ENCODE measurements around a stretch of chr5.

DNA sequence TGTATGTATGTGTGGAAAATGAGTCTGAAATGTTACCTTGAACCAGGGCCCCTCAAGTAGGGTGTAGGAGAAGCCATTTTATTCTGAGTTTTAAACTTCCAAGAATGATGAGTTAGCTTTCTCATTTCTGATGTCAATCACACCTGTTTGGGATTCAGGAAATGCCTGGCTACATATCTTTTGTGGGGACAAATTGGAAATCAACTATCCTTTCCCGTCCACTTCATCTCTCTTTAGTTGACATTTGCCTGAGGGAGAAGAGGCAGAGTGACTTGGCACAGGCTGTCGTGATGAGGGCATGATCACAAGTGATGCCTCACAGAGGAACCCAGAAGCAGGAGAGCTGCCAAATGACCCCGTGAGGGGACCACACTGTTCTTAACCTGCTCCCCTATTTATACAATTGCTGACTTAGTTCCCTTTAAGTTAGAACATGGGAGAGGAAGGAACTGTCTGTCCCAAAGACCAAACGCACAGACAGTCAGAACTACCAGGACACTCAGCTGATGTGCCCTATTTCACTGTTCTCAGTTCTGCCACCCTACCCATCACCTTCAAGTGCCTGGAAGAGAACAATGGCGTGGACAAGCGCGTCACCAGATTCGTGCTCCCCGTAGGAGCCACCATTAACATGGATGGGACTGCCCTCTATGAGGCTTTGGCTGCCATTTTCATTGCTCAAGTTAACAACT lies 73.6 kb downstream of the SLC1A3 start:
- PRO-cap = no peak
- RAMPAGE, long total RNA, 4 experiments = no peak in any of the 4 experiments

GRCh38 chr5:36868811-36869304 lies 7.7 kb upstream of the NIPBL start:
- PRO-cap = no peak
- RAMPAGE, long total RNA, 4 experiments = no peak in any of the 4 experiments

- PRO-cap = no peak
- RAMPAGE, long total RNA, 4 experiments = no peak in any of the 4 experiments
These were observed 9.1 kb downstream of the NIPBL start for GRCh38 chr5:36885488-36886281.

DNA sequence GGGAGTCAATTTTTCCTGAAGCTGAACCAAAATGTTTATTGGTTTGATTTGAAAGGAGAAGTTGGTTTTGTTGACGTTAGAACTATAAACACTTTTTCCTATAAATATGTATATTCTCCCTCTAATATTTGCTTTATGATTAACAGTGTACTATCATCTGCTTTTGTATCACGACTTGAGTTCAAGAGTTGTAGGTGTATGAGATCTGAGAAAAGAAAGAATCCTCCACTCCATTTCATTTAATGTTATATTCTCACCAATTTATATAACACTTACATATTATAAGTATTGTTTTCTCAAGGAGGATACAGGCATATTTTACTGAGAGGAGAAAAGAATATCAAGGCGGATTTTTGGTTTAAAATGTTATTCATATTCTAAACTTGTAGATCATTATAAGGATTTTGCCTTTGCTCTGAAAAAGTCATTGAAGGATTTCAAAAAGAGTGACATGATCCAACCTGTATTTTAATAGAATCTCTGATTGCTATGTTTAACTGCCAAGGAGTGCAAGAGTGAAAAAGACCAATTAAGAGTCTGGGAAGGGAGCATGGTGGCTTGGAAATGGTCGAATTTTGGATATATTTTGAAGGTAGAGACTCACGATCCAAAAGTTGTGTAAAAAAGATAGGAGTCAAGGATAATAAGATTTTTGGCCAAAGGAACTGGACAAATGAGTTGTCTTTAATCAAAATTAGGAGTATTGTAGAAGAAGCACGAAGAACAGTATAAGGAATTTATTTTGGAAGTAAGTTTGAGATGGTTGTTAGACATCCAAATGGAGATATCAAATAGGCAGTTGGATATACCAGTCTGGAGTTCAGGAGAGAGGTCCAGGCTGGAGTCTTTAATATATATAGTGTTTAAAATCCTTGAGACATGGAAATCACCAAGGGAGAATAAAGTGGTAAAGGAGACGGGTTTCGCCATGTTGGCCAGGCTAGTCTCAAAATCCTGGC lies 50.7 kb downstream of the NIPBL start:
- PRO-cap = no peak
- RAMPAGE, long total RNA, 4 experiments = no peak in any of the 4 experiments

DNA sequence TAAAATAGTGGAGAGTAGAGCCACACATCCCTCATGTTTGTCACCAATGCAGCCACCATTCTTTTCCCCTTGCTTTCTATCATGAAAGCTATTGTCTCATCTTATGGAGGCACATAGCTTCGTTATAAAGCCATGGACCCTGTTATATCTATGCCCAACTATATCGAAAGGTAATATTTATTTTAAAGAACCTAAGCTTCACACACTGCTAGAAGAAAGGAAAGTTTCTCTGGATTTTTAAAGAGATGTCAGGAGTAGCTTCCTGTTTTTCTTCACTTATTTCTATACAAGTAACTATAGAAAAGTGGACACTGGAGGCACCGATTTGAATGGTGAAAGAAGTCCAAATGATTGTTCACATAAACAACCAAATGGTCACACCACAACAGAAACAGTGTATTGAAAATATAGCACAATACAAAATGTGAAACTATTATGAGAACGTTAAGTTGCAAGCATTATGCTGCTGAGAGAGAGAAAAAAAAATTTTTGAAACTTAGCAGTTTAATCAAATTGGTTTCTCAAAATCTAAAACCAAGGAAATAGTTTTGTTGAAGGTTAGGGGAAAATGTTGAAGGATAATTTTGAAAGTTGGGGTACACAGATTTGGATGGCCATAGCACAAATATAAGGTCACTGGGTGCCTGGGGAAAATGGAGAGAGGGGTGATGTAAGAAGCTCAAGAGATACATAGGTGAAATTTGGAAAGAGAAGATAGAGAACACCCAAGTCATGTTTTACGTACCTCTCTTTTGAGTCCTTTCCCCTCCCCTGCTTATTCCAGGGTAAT lies 121.0 kb downstream of the NIPBL start:
- PRO-cap = no peak
- RAMPAGE, long total RNA, 4 experiments = no peak in any of the 4 experiments

DNA sequence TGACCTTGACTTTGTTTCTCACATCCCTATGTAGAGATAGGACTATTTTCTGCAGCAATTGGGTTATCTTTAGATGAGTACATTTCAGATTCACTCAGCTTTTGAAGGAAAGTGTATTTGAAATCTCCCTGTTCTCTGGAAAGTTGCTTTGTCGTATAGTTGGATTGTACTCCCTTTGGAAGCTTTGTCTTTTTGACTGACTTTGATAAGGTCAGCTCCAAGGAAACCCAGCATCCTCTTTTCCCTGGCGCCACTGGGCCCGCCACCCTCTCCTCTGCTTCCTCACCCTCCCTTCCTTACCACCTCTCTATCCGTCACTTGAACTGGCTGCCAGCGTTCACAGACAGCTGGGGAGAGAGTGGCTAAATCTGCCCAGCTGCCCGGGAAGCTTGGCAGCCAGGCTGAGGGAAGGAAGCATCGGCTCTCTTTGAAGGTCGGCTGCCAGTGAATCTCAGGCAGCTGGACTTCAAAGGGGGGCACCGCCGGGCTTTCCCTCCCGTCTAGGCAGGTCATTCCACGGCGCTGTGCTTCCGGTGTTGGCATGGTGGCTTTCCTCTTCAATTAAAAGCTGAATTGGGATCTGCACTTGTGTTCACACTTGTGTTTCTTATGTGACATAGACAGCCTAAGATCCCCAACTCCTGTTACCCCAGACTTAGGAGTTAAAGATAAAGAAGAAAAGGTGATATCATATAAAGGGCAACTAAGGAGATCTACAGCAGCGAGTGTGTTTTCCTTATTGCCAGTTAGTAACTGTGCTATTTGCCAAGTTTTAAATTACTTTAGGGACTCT lies 174.0 kb downstream of the GDNF start:
- PRO-cap = no peak
- RAMPAGE, long total RNA, 4 experiments = no peak in any of the 4 experiments

GRCh38 chr5:37689819-37690515 lies 149.9 kb downstream of the GDNF start:
- PRO-cap = no peak
- RAMPAGE, long total RNA, 4 experiments = no peak in any of the 4 experiments

DNA sequence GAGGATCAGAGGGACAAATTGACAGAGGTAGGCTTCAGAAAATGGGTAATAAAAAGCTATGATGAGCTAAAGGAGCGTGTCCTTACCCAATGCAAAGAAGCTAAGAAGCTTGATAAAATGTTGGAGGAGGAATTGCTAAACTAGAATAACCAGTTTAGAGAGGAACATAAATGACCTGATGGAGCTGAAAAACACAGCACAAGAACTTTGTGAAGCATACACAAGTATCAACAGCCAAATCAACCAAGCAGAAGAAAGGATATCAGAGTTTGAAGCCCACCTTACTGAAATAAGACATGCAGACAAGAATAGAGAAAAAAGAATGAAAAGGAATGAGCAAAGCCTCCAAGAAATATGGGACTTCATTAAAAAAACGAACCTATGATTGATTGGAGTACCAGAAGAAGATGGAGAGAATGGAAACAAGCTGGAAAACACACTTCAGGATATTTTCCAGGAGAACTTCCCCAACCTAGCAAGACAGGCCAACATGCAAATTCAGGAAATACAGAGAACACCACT lies 95.4 kb downstream of the GDNF start:
- PRO-cap = no peak
- RAMPAGE, long total RNA, 4 experiments = no peak in any of the 4 experiments

DNA sequence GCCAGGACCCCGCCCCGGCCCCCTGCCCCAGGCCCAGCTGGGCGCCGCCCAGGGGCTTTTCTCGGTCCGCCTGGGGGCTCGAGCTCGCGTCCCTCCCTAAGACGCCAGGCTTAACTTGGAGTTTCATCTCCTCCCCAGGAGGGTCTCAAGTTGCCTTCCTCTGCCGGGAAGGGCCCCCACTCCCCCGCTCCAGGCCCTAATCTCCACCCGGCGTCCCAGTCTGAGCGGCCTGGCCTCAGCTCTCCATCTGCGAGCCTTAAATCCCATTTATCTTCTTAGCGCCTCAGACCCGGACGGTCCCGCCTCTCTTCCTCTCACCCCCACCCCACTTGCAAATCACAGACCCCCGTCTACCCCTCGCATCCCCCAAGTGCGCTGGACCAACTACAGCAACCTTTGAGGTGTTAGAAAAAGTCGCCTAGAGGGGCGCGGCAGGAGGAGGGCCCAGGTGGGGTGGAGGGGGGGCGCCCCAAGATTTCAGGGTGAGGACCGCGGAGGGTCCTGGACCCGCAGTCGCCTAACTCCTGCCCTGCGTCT lies 550 bp upstream of the EGFLAM start:
- PRO-cap = no peak
- RAMPAGE, long total RNA, 4 experiments = no peak in any of the 4 experiments

DNA sequence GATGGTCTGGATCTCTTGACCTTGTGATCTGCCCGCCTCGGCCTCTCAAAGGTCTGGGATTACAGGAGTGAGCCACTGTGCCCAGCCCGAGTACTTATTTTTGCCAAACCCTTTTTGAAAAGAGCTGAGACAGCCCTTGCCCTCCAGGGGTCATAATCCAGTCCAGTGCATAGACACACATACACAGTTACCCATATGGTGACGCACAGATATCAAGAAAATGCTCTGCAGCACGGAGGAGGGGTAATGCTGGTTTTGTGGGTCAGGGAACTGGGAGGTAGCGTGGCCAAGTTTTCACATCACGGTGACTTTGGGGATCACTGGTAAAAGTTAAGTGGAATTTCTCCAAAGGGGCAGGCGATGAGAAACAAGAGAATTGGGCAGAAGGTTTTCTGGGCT lies 128.4 kb downstream of the EGFLAM start:
- PRO-cap = no peak
- RAMPAGE, long total RNA, 4 experiments = no peak in any of the 4 experiments

GRCh38 chr5:38466039-38467234 lies 90.0 kb downstream of the LIFR start:
- PRO-cap = no peak
- RAMPAGE, long total RNA, 4 experiments = no peak in any of the 4 experiments

GRCh38 chr5:38538184-38538487 lies 18.3 kb downstream of the LIFR start:
- PRO-cap = no peak
- RAMPAGE, long total RNA, 4 experiments = no peak in any of the 4 experiments

DNA sequence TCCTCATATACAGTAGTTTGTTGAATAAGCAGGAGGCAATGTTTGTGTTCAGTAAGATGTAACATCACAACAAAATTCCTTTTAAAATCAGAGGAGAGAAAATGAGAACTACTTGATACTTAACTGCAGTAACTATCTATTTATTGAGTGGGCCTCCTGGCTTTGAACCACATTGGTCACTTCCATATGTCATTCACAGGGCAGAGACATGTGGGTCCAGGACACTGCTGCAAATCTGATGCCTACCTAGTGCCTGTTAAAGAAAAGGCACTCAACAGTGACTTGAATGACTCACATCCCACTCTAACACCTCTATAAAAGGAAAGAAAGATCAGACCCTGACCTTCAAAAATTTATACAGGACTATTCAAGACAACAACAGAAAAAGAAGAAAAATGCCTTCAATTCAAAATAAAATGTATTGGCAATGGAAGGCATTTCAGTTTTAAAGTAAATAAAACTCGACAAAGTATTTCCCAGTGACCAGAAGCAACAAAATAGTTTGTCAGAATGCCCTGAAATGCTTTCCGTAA lies 8.1 kb downstream of the LIFR start:
- PRO-cap = no peak
- RAMPAGE, long total RNA, 4 experiments = no peak in any of the 4 experiments

DNA sequence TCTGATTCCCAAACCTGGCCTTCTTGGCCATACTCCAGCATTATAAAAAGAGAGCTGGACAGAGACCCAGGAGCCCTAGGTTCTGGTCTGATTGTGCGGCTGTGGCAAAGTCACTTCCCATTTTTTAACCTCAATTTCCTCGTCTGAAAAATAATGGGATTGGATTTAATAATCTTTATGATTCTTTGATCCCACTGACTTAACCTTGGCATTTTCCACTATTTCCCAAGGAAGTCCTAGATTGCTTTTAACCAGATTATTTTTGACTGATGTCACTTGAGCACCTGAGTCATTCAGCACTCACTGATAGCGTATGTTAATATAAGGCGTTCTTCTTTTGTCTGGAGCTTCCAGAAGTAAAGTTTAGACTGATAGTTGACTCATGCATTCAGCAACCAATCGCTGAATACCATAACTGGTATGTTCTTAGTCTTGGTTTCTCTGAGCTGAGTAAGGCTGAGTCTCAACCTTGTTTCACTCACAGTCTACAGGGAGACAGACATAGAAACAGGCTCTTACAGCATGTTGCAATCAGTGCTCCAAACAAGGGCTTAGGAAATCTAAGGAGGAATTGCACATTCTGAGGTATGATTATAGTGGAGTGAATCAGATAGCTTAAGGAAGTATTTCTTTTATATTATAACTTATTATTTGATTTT lies 26.3 kb downstream of the OSMR start:
- PRO-cap = unidirectional peak, plus-strand start at position 481 of the sequence
- RAMPAGE, long total RNA, 4 experiments = no peak in any of the 4 experiments

DNA sequence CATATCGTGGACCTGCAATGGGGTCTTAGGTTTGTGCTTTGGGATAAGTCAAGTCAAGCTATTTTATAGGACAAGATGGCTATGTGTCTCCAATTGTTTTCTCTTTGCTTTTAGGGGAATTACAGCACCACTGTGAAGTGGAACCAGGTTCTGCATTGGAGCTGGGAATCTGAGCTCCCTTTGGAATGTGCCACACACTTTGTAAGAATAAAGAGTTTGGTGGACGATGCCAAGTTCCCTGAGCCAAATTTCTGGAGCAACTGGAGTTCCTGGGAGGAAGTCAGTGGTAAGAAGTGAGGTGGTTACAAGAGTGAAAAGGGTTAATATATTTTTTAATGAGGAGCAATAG lies 35.6 kb downstream of the OSMR start:
- PRO-cap = no peak
- RAMPAGE, long total RNA, 4 experiments = no peak in any of the 4 experiments

GRCh38 chr5:38891249-38892043 lies 45.6 kb downstream of the OSMR start:
- PRO-cap = no peak
- RAMPAGE, long total RNA, 4 experiments = no peak in any of the 4 experiments

DNA sequence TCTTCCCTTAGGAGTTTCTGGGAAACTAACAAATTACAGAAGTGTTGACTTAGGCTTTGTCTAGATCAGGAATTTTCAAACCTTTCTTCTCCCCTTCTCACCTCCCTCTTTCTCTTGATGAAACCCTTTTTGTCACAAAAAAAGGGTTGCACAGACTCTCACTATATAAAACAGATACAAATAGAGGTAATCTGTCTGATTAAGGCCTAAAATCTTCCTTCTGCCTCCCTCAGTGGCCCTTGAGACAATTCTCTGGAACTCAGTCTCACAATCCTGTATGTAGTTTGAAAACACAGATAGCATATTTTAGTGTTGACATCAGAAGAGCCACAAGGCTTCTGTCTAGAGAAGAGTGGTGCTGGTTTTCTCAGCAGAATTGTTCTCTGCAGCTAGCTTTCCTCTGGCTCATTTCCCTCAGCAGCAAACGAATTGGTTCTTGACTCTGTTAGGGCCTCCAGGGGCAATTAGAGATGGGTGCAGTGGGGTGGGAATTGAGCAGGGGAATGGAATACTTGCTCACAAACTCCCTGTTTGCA lies 79.7 kb downstream of the OSMR start:
- PRO-cap = no peak
- RAMPAGE, long total RNA, 4 experiments = no peak in any of the 4 experiments

DNA sequence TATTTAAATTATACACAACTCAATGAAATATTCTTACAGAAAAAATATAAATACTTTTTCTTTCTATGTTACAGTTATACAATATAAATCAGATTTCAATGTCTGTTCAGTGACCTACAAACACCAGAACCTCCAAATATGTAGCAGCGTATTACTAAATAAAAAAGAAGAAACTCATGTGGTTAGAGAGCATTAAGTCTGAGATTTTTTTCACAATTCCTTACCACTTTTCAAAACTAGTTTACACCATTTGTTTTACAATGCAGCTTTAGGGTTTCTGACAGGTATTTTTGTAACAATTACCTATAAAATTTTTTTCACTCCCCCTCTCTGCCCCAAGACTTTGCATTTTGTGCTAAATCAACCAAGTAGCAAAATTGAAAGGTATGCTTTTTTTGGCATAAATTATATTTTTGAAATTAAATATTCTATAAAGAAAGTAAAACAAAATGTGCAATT lies 92.3 kb downstream of the OSMR start:
- PRO-cap = no peak
- RAMPAGE, long total RNA, 4 experiments = no peak in any of the 4 experiments

GRCh38 chr5:38990743-38991286 lies 83.4 kb downstream of the RICTOR start:
- PRO-cap = no peak
- RAMPAGE, long total RNA, 4 experiments = no peak in any of the 4 experiments

DNA sequence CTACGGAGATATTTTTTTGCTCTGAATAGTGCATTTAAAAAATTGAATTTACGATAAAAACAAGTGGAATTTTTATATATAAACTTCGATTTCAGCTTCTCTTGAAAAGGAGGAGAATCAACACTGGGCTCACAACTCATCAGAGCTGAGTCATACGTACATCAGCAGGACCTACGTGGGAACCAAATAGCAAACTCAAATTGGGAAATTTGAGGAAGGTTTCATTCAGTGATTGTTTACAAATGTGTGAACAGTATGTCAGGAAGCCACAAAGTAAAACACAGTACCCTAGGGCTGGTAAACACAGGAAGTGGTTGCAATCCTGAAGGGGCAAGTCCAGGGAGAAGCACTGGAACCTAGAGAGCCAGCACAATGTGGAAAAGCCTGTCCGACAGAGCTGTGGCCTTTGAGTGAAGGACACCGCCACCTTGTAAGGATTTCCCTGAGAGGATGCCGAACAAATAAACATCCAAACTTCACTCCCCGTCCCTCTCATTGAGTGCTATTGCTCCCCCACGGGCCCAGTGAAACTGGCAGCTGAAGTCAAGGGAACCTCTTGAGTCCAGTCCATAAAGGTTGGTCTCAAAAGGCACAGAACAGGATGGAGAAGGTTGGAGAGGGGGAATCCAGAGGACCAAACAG lies 26.7 kb upstream of the RICTOR start:
- PRO-cap = no peak
- RAMPAGE, long total RNA, 4 experiments = no peak in any of the 4 experiments

Data from suprapubic skin (tissue), 4 donors.